ENCODE data around the genes DKK1 and PCDH15.

GRCh38 chr10:51895058-51895674 is 195.8 kb upstream of the CSTF2T start:
- RAMPAGE, long total RNA, result no peak
- RRBS, result no CpG with 5 or more reads among the region's 4 CpGs

DNA sequence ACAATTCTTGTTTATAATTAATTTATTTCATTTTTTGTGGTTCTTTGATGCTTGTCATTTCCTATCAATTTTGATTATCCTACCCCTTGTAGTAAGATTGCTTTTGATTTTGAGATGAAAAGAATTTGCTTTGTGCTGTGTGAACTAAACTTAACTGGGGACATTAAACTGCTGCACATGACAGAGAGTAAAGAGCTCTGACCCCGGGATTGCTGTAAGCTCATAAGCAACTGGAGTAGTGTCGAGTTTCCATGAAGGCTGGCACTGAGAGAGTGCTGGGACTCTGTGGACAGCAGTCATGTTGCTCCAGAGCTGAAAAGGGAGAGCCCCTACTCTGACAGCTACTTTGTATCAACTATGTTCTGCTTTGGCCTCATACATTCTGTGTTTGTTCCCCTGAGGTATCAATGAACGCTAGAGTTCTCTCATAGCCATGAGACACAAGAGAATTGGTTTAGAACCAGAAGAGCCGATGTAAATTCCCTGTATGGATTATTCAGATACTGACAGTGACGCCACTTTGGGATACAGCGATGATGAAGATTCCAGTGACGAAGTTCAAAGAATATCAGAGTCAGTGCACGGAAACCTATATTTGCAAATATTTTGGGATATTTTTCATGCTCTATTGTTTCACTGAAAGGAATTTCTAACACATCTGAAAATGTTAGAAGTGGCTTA is 186.0 kb upstream of the DKK1 start:
- RAMPAGE, long total RNA, result no peak
- RRBS, result no CpG with 5 or more reads among the region's 8 CpGs

DNA sequence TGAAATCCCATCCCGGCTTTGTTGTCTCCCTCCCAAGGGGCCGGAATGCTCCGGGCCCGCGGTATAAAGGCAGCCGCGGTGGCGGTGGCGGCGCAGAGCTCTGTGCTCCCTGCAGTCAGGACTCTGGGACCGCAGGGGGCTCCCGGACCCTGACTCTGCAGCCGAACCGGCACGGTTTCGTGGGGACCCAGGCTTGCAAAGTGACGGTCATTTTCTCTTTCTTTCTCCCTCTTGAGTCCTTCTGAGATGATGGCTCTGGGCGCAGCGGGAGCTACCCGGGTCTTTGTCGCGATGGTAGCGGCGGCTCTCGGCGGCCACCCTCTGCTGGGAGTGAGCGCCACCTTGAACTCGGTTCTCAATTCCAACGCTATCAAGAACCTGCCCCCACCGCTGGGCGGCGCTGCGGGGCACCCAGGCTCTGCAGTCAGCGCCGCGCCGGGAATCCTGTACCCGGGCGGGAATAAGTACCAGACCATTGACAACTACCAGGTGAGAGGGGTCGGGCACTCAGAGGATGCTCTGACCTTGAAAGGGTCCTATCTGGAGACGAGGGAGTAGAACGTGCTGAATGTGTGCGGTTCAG is at the start of gene DKK1:
DKK1 (plus strand) TSS at position 93 of the 583 bp plus-strand sequence.
- RAMPAGE, long total RNA, result start-site peak on the plus strand centred at position 65 of the sequence, 64 bp wide, 98 and 9 reads in 2 replicates
- RRBS, result 2% methylated on average over 14 of the region's 43 CpGs

- RAMPAGE, long total RNA, result no peak
- RRBS, result no CpG with 5 or more reads among the region's 7 CpGs
Measured at GRCh38 chr10:54801058-54801434, at the start of gene PCDH15. PCDH15 (minus strand) TSS chr10:54801231.

GRCh38 chr10:57025433-57025798 is 664.4 kb upstream of the ZWINT start:
- RAMPAGE, long total RNA, result no peak

DNA sequence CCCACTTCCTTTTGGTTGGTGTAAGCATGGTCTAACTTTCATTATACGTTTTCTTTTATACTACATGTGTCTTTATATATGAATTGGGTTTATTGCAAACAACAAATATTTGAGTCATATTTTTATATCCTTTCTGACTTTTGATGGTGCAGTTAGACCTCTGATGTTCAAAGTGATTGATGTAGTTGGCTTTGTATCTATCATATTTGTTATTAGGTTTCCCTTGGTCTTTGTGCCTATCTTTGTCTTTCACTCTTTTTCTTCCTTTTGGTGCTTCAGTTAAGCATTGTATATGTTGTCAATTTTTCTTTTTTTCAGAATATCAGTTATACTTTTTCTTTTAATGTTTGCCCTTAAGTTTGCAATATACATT is 705.8 kb upstream of the ZWINT start:
- RAMPAGE, long total RNA, result no peak
- RRBS, result no CpG with 5 or more reads among the region's 1 CpG

GRCh38 chr10:58189283-58189896 is 78.3 kb downstream of the IPMK start:
- RAMPAGE, long total RNA, result no peak
- RRBS, result no CpG with 5 or more reads among the region's 6 CpGs

GRCh38 chr10:58268207-58268558 is 489 bp upstream of the IPMK start:
- RAMPAGE, long total RNA, result no peak
- RRBS, result no CpG with 5 or more reads among the region's 13 CpGs

DNA sequence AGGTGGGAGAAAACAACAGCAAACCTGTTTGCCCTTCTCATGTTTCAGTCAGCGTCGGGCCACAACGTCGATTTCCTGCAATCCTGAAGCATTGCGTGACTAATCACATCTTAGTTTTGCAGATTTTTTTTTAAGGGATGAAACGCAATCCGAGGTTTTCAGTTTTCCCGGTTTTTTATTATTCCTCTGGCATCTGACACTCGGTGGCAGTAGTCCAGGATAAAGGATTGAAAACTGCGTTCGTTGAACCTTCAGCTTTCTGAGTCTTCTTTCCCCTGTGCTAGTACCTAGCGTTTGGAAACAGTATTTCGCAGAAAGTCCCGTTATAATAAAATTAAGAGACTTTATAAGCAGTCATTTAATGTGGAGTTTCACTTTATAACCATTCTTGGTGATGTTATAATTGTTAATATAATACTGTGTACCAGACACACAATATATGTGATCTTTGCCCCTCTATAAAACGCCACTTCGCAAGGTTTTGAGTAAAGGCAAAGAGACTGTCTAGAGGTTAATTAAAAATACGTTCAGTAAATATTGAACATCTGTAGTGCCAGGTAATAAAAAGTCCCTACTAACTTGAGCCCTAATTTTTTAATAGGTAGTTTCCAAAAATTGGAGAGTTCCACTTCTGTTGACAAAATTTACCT is 806 bp downstream of the CISD1 start:
- RAMPAGE, long total RNA, result no peak
- RRBS, result no CpG with 5 or more reads among the region's 17 CpGs

- RAMPAGE, long total RNA, result no peak
- RRBS, result no CpG with 5 or more reads among the region's 5 CpGs
Measured at GRCh38 chr10:58384002-58384583, 1.1 kb upstream of the TFAM start.

DNA sequence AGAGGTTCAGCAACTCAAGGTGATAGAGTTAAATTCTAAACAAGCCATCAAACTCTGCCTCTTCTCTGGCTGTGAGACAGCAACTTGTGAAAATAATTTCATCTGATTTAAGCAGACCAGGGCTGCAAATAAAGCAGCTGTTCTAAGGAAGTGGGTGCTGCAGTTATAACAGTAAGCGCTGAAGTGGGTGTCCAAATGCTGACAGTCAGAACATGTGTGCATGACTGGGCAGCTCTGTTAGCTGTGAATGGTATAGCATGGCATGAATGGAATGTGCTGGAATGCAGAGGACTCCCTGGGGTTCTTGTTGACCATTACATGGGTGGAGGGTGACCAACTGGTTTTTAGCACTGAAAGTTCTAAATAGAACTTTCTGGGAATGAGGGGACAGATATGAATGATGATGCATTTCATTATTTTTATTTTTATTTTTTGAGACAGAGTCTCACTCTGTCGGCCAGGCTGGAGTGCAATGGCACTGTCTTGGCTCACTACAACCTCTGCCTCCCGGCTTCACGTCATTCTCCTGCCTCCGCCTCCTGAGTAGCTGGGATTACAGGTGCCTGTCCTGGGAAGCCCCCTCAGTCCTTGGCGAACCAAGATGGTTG is 319.9 kb upstream of the PHYHIPL start:
- RAMPAGE, long total RNA, result no peak
- RRBS, result no CpG with 5 or more reads among the region's 6 CpGs

GRCh38 chr10:59007204-59007845 is 169.1 kb upstream of the PHYHIPL start:
- RAMPAGE, long total RNA, result no peak
- RRBS, result no CpG with 5 or more reads among the region's 4 CpGs

DNA sequence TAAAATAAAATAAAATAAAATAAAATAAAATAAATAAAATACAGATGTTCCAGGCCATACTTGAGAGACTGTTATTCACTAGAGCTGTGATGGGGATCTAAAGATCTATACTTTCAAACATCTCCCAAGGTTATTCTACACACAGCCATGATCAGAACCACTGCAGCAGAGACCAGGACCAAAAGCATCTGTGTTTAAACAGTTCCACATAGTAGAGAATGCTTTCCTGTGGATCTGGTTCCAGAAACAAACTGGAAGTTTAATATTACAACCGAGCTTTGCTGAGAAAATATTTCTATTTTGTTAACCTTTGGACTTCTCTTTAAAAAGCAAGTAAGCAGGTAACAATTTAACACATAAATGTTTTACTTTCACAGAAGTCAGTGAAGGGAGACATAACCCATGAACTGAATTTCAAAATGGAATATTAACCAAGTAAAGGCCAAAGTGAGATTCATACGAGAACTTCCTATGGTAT is 98.7 kb upstream of the PHYHIPL start:
- RAMPAGE, long total RNA, result no peak
- RRBS, result no CpG with 5 or more reads among the region's 2 CpGs

DNA sequence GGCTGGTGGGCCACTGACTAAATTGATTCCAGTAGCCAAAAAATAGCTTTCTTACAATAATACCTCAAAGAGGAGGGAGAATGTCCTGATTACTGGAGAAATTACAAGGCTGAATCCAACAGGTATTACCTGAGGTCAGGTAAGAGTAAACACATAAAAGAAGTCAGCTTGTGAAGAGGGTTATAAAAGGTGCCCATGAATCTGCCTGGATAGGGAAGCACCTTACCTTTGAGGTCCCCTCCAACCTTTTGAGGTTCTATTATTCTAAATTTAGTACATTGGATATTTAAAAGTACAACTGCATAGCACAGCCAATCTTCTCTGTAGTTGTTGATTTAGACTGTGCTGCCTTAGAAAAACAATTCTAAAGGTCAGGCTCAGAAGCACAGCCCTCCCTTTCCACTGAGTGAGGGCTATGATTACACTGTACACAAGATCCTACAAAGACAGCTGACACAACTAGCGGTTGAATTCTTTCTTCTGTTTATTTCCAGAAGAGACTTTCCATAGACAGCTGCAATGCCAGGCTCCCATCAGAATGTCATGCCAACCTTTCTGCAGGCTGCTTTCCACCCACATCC is 39.5 kb downstream of the FAM13C start:
- RAMPAGE, long total RNA, result no peak
- RRBS, result no CpG with 5 or more reads among the region's 1 CpG

- RAMPAGE, long total RNA, result no peak
- RRBS, result no CpG with 5 or more reads among the region's 2 CpGs
Measured at GRCh38 chr10:59361613-59362050, 717 bp downstream of the FAM13C start.

GRCh38 chr10:59587292-59587491 is 122.5 kb downstream of the SLC16A9 start:
- RAMPAGE, long total RNA, result no peak
- RRBS, result no CpG with 5 or more reads among the region's 1 CpG

DNA sequence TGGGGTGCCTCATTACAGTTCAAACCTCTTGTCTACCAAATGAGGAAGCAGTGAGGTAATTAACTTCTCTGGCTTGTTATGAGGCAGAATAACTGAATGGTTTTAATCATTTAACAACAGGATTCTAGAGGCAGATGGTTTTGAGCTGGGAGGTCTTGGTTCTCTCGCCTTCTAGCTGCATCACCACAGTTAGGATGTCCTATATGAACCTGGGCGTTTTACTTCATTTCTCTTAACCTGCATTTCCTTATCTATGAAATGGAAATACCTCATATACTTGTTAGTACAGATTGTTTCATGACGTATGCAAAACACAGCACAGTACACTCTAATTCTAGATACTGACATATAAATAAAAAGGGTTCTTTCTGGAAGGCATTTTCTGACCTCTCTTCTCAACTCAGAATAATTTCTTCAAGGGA is 16.1 kb upstream of the SLC16A9 start:
- RAMPAGE, long total RNA, result no peak
- RRBS, result no CpG with 5 or more reads among the region's 3 CpGs

DNA sequence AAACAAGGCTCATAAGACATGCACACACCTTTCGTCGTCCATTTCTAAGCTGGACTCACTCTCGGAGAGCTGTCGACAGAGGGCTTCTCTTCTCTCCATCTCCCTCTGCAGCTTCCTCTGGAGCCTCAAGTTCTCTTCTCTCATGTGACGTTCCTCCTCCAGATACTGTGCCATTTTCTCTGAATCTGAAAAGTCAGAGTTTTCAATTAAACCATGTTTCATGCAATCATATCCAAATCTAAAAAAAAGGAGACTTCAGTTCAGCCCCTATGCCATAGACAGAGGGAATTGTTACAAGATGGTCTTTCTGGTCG is 53.6 kb upstream of the MRLN start:
- RAMPAGE, long total RNA, result no peak
- RRBS, result no CpG with 5 or more reads among the region's 6 CpGs

GRCh38 chr10:59872773-59873551 is 33.4 kb downstream of the CCDC6 start:
- RAMPAGE, long total RNA, result no peak
- RRBS, result no CpG with 5 or more reads among the region's 8 CpGs

DNA sequence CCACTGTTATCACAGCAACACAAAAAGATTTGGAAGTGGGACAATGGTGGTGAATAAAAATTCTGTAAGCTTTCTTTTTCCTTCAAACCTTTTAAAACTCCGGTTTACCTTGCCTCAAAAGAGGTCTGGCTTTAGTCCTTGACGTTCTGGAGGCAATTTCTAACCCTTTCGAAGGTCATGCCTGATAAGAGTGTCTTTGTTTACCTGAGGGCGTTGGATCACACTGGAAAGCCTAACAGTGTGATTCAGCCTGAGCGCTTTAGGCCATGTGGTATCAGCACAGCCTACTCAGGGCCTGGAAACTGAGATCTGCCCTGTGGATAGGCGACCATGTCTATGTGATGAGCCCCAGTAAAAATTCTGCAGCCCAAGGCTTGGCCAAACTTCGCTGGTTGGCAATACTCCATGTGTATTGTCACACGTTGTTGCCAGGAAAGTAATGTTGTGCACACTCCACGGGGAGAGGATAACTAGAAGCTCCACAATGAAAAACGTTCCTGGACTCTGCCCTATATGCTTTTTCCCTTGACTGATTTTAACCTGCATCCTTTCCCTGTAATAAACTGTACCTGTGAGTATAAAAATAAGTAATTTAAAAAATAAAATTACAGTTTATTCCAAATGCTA is 10.7 kb downstream of the CCDC6 start:
- RAMPAGE, long total RNA, result no peak
- RRBS, result no CpG with 5 or more reads among the region's 10 CpGs

All from hepatocyte (in vitro differentiated cells and primary cell).